Right lobe of liver (tissue), 4 donors: Measurements from ENCODE around the genes KRTAP3-3, KRTAP2-1, KRTAP4-5, KRTAP17-1, KRT33A, KRT9 and FKBP10.

DNA sequence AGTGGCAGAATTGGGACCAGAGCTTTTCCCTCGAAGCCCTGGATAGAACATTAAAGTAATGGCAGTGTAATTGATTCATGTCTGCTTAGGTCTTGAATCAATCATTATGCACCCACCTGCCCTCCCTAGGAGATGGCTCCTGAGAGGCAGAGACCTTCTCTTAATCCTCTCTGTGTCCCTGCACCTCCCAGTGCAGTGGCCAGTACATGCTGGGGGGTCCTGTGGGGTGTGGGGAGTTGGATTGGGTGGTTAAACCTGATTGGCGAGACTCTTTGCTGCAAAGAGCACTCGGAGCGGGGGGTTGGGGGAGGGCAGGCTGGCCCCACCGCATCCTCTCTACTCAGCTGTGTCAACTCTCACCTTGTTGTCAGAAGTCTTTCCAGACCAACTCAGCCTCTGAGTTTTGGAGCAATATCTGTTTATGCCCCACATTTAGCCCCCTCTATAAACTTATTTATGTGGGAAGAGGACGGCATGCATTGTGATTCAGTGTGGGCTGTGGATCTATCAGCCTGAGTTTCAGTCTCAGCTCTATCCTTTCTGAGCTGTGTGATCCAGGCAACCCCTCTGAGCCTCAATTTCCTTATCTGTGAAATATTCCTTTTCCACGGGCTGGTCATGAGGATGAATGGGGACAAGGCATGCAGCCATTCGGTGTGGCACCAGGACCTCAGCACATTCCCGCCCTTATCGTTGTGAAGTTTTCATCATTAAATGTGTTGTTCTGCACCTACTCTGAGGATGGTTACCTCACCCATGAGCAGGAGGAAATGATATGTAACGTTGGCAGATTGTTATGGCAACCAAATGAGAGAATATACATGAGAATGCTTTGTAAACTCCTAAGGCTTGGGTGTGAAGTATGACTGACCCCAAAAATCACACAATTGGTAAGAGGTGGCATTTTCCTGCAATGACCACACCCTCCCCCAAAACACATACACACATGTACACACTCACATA lies 39.8 kb downstream of the SMARCE1 start:
- PRO-cap, 4 experiments: no peak in any of the 4 experiments
- RAMPAGE, long total RNA, 2 experiments: no peak in any of the 2 experiments

- PRO-cap, 4 experiments: no peak in any of the 4 experiments
- RAMPAGE, long total RNA, 2 experiments: no peak in any of the 2 experiments
Measured at GRCh38 chr17:40608485-40609003, 39.1 kb downstream of the SMARCE1 start.

DNA sequence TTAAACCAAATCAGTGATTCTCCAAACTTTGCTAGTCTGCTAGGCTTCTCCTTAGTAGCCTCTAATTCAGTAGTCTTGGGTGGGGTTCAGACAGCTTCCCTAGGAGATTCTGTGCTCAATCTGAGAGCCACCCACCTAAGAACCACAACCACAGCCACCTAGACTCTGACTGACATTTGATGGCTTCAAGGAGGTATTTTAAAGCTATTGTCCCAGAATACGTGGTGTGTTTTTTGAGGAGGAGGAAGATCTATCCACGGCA lies 25.2 kb downstream of the SMARCE1 start:
- PRO-cap, 4 experiments: no peak in any of the 4 experiments
- RAMPAGE, long total RNA, 2 experiments: no peak in any of the 2 experiments

GRCh38 chr17:40687079-40687431 lies 16.5 kb downstream of the KRT24 start:
- PRO-cap, 4 experiments: no peak in any of the 4 experiments
- RAMPAGE, long total RNA, 2 experiments: no peak in any of the 2 experiments

GRCh38 chr17:40994085-40994284 lies at the start of gene KRTAP3-3:
Gene KRTAP3-3, minus strand, starts transcription at chr17:40994164.
- PRO-cap, 4 experiments: no peak in any of the 4 experiments
- RAMPAGE, long total RNA, 2 experiments: no peak in any of the 2 experiments

DNA sequence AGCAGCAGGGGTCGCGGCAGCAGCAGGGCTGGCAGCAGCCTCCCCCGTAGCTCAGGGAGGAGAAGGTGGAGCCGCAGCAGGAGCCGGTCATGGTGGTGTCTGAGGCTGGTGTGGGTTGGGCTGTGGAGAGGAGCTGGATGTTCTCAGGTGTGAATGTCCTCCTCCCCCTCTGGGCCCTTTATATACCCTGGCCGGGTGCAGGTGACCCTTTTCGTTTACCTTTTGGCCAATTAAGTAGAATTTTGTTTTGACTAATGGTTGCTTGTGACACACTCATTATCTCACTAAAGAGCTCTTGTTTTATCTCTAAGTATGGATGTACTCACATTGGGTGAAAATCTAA lies at the start of gene KRTAP2-1:
Gene KRTAP2-1, minus strand, starts transcription at position 140 of the 343 bp plus-strand sequence.
- PRO-cap, 4 experiments: no peak in any of the 4 experiments
- RAMPAGE, long total RNA, 2 experiments: no peak in any of the 2 experiments

- PRO-cap, 4 experiments: no peak in any of the 4 experiments
- RAMPAGE, long total RNA, 2 experiments: no peak in any of the 2 experiments
Measured at GRCh38 chr17:41149700-41149961, at the start of gene KRTAP4-5. Gene KRTAP4-5, minus strand, starts transcription at chr17:41149825.

DNA sequence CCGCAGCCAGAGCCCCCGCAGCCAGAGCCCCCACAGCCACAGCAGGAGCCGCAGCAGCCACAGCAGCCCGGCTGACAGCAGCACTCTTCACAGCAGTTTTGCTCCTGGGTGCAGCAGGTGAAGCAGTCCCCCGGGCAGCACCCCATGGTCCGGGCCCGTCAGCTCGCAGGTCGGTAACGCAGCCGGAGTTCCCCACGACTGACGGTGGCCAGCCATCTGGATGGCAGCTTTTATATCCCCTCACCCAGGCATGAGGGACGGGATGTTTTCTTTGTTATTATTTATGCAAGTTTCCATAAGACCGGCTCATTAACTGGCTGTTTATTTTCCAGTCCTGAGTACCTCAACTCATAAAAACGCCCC lies at the start of gene KRTAP17-1:
Gene KRTAP17-1, minus strand, starts transcription at position 206 of the 363 bp plus-strand sequence.
- PRO-cap, 4 experiments: no peak in any of the 4 experiments
- RAMPAGE, long total RNA, 2 experiments: no peak in any of the 2 experiments

DNA sequence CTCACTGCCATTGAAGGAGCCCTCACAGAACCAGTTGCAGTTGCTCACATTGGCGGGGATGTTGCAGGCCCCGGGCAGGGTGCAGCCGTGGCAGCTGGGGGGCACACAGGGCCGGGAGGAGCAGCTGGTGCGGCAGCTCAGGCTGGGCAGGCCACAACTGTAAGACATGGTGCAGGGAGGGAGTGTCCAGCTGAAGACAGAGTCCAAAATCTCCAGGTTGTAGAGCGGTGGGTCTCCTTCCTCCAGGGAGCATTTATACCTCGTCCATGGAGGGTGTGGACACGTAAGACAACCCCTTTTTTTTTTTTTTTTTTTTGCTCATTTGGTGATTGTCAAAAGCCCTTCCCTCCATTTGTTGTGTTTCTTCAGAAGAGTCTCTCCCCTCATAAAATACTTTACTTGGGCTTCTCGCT lies at the start of gene KRT33A:
Gene KRT33A, minus strand, starts transcription at position 229 of the 413 bp plus-strand sequence.
- PRO-cap, 4 experiments: no peak in any of the 4 experiments
- RAMPAGE, long total RNA, 2 experiments: no peak in any of the 2 experiments

- PRO-cap, 4 experiments: no peak in any of the 4 experiments
- RAMPAGE, long total RNA, 2 experiments: no peak in any of the 2 experiments
Measured at GRCh38 chr17:41499897-41500626, 5.3 kb downstream of the KRT13 start.

DNA sequence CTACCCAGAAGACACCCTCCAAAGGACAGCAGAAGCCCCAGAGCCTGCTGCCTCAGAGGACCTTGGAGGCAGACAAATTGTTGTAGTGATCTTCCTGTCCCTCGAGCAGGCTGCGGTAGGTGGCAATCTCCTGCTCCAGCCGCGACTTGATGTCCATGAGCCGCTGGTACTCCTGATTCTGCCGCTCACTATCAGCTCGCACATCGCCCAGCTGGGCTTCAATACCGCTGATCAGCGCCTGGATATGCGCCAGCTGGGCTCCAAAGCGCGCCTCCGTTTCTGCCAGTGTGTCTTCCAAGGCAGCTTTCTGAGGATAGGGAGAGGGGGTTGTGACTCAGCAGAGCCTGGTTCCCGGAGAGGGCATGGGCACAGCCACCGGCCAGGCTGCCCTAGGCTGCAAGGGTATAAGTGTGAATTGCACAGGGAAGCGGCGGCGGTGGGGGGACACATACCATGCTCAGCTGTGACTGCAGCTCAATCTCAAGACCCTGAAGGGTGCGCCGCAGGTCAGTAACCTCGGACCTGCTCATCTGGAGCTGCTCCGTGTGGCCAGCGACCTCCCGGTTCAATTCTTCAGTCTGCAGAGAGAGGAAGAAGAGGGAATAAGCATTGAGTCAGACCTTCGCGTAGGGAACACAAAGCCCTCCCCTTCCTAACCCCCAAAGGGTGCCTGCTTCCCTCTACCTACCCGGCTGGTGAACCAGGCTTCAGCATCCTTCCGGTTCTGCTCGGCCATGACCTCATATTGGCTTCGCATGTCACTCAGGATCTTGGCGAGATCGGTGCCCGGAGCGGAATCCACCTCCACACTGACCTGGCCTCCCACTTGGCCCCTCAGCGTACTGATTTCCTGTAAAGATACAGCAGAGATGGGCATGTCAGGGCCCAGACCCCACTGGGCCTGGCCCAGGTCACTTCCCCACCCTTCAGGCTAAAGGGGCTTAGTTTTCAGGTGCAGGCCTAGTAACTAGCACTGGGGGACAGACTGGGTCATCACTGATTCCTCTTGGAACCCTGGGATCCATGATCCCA lies 4.1 kb downstream of the KRT19 start:
- PRO-cap, 4 experiments: no peak in any of the 4 experiments
- RAMPAGE, long total RNA, 2 experiments: no peak in any of the 2 experiments

GRCh38 chr17:41571903-41572160 lies at the start of gene KRT9:
Gene KRT9, minus strand, starts transcription at chr17:41572059.
- PRO-cap, 4 experiments: no peak in any of the 4 experiments
- RAMPAGE, long total RNA, 2 experiments: no peak in any of the 2 experiments

DNA sequence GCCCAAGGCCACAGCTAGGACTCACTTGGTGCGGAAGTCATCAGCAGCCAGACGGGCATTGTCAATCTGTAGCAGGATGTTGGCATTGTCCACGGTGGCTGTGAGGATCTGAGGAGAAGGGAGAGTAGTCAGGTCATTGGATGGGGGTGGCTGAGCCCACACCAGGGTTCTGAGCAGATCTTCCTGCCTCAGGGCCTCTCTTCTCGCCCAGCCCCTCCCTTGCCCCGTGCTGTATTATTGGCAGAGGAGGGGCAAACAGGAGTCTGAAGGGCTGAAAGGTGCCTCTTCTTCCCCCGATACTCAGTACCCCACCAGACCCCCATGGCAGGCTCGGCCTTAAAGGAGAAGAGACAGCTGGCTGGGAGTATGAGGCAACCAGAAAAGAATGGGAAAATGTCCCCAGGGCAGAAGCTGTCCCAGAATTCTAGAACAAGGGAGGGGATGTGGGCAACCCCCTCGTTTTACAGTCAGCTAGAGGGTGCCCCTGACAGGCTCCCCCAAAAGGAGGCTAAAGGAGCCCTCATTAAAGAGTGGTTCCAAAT lies 1.4 kb downstream of the KRT17 start:
- PRO-cap, 4 experiments: no peak in any of the 4 experiments
- RAMPAGE, long total RNA, 2 experiments: no peak in any of the 2 experiments

DNA sequence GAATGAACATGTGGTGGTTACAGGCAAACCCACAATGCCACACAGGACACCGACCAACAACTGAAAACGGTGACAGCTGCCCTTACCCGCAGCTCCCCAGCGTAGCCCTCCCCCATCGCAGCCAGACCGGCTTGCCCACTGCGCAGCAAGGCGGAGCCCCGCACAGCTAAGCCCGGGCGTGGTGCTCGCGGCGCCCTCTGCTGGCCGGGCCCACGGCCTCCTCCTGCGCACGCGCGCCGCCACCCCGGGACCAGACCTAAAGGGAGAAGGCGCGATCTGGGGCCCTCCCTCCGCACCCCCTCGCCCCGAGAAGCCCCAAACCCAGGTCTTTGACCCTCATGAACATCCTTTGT lies 22.8 kb upstream of the EIF1 start:
- PRO-cap, 4 experiments: peak in 4 of 4 experiments; most common plus-strand start position 253 of the sequence (in 4); most common minus-strand start position 140 of the sequence (in 4)
- RAMPAGE, long total RNA, 2 experiments: no peak in any of the 2 experiments

DNA sequence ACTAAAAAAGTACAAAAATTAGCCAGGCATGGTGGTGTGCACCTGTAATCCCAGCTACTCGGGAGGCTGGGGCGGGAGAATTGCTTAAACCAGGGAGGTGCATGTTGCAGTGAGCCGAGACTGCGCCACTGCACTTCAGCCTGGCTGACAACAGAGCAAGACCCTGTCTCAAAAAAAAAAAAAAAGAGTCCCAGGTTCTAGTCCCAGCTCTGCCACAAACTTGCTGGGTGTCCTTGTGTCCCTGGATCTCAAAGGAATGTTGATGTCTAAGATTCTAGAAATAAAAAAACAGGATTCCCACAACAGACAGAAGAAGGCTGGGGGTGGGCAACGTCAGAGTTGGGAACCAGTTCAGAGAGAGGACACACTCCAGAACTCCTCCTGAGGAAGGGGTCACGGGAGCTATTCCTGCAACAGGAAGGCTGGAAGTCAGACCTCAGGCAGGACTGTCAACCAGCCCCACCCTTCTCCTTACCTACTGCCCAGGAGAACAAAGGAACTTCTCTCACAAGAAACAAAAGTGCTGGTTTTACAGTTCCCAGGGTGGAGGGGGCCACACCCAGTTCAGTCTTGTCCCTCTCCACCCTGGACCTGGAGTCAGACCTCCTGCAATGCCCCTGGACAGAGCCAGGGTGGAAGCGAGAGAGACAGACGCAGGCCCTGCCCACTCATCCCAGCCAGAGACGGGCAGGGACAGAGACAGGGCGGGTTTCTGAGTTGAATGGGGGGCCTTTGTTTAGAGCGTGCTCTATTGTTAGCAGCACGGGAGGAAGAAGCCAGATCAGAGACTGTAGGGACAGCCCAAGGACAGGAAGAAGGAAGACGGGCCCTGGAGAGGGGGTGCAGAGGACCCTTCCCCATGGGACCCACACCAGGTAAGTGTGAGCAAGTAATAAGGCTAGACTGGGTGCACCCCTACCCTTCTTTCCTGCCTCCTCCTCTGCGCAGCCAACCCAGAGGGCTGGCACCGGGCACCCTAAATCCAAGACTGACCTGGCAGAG lies 11.3 kb downstream of the JUP start:
- PRO-cap, 4 experiments: no peak in any of the 4 experiments
- RAMPAGE, long total RNA, 2 experiments: no peak in any of the 2 experiments

GRCh38 chr17:41812867-41813125 lies at the start of gene FKBP10:
Gene FKBP10, plus strand, starts transcription at chr17:41813004.
- PRO-cap, 4 experiments: peak in 4 of 4 experiments; most common plus-strand start chr17:41812954 (in 4); most common minus-strand start chr17:41812908 (in 1)
- RAMPAGE, long total RNA, 2 experiments: start-site peak on the plus strand in 2 of 2 experiments, at chr17:41812945-41813010 at its widest, 28 to 61 reads per replicate

- PRO-cap, 4 experiments: no peak in any of the 4 experiments
- RAMPAGE, long total RNA, 2 experiments: no peak in any of the 2 experiments
Measured at GRCh38 chr17:41862898-41863352, 2.3 kb downstream of the KLHL11 start.

GRCh38 chr17:41864265-41865018 lies 781 bp downstream of the KLHL11 start:
- PRO-cap, 4 experiments: peak in 2 of 4 experiments; most common plus-strand start chr17:41864604 (in 2)
- RAMPAGE, long total RNA, 2 experiments: no peak in any of the 2 experiments

DNA sequence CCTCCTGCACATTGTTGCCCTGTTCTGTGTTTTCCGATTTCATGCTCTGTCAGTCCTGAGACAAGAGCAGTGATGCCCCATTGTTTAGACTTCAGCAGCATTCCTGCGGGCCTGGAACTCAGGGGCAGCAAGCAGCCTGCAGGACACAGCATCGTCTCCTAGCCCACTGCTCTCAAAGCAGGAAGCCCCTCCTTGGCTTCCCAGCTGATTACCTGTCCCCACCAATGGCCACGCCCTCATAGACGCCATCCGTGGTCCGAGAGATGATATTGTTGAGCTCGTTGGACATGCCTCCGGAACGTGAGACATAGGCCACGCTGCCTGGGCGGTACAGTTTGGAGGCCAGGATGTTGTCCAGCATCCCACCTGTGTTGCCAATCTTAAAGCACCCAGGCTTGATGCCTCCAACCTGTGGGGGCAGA lies 20.7 kb upstream of the KLHL11 start:
- PRO-cap, 4 experiments: no peak in any of the 4 experiments
- RAMPAGE, long total RNA, 2 experiments: no peak in any of the 2 experiments

- PRO-cap, 4 experiments: peak in 2 of 4 experiments; most common plus-strand start chr17:41919632 (in 1); most common minus-strand start chr17:41919648 (in 2)
- RAMPAGE, long total RNA, 2 experiments: no peak in any of the 2 experiments
Measured at GRCh38 chr17:41919498-41919859, 728 bp upstream of the ACLY start.